Rectum (tissue), 1 donor: ENCODE data around the gene DAZL.

GRCh38 chr3:16302399-16302965 is 37.5 kb downstream of the OXNAD1 start:
- PRO-cap: no peak

- PRO-cap: no peak
These were observed 40.1 kb downstream of the OXNAD1 start for GRCh38 chr3:16304954-16305674.

DNA sequence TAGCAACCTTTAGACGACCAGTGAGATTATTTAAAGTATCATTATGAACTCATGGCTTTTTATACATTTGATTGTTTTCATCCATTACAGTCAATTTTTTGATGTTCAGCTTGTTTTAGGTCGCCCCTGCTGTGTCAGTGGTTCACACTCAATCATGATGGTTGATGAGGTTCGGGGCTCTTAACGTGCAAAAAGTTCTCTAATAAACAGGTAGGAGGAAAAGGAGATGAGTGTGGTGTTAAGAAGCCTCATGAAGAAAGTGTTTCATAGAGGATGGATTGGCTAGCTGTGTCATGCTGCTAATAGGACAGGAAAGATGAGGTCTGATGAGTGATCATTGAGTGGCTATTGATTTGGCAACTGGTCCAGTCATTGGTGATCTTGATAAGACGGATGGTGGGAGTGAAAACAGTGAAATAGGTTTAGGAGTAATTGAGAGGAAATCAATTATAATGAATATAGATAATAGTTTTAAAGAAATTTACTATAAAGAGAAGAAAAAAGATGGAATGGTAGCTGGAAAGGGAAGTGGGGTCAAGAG is 42.2 kb downstream of the OXNAD1 start:
- PRO-cap: no peak

DNA sequence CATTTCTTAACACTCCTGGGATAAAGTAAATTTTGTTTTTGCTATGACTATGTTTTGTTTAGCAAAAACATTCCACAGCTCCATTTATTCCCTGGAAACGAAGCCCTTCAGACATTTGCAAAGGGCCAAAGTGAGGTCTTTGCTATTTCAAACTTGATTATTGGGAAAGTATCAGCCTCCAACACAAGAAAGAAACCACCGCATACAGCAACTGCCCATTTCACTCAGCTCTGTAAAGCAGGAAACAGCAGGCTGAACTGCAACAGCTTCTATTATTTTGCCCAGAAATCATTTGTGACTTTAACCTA is 72.2 kb downstream of the RFTN1 start:
- PRO-cap: no peak

DNA sequence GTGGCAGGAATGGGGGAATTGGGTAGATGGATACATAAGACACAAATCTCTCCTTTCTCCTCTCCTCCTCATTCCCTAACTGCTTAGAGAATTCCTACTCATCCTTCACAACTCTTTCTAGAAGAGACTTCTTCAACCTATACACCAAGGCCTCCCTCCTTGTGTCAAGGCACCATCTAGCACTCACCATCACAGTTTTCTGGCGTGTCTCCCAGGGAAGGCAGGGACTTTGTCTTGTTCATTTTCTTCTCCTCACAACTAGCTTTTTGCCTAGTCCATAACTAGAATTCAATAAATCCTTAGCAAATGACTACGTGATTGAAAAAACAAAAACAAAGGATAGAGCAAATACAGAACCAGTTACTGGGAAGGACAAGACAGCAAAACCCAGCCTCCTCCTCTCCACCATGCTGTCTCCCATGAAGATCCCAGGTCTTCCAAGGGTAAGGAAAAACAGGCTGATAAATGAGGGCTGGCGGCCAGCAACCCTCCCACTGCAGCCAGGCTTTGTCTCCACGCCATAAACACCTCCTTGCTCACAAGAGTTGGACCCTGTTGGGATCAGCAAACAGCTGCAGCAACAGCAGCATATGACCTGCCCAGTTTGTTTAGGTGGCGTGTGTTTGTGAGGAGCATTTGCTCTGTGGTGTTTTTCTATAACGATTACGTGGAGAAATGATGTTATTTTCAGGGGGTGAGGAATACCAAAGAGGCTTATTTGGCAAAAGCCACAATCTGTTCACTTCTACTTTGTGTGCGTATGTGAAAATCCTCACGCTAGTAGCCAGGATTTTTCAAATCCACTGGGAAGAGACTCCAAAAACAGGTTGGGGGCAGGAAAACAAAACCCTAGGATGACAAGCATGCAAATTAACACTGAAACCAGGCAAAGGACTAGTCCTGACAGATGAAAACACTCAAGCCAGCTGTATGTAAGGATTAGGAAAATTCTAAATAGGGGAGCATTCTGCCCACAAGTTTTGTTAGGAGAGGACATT is 58.6 kb downstream of the RFTN1 start:
- PRO-cap: no peak

DNA sequence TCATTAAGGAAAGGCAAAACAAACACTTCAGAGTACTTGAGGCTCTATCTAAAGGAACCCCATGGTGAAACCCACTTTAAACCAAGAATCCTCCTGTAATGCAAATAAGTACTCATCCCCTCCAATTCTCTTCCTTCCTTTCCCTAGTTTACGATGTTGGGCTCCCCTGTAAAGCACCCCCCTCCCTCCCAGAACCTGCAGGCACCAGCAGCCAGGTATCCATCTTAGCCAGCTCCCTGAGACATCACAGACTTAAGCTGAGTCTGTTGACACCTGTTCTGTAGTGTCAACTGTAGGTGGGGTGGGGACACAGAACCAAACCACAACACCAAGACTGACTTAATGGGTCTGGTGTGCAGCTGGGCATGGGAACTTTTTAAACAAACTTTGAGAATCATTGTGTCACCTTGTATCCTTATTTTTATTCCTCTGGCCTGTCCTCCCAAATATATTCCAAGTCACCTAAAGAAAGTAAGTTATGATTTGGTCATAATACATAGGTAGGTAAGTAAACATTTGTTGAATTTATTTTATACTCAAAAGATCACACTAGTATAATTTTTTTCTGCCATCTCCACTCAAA is 30.2 kb downstream of the RFTN1 start:
- PRO-cap: no peak

- PRO-cap: no peak
These were observed 9.3 kb downstream of the RFTN1 start for GRCh38 chr3:16504048-16504698.

GRCh38 chr3:16517002-16517663 is 3.6 kb upstream of the RFTN1 start:
- PRO-cap: no peak

DNA sequence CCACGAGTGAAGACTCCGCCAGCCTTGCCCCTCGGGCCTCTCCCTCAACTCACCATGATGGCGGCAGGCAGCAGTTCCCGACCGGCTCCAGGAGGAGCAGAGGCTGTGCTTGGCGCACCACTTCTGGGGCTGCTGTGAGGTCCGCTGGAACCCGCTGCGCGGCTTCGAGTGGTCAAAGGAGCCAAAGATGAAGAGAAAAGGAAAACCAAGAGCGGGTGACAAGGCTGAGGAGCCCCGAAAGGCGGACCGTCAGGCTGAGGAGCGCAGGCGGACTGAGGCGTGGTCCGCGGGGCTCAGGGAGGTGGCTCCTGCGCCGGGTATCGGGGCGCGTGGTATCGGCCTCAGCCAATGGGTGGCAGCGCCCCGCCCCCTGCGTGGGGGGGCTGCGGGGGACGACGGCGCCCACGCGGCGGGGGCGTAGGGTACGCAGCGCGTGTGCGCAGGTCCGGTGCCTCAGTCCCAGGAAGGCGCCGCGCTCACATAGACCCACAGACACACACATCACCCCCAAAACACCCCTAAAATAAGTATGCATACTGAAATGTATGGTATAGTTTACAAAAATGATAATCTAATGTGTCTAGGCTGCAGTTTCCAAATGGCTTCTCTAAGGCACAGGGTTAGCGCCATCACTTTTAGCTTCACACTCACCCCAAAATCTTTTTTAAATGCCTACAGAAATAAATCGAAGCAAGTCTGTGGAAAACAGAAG is at the start of gene DAZL:
Gene DAZL, minus strand, starts transcription at position 274 of the 712 bp plus-strand sequence.
- PRO-cap: no peak

DNA sequence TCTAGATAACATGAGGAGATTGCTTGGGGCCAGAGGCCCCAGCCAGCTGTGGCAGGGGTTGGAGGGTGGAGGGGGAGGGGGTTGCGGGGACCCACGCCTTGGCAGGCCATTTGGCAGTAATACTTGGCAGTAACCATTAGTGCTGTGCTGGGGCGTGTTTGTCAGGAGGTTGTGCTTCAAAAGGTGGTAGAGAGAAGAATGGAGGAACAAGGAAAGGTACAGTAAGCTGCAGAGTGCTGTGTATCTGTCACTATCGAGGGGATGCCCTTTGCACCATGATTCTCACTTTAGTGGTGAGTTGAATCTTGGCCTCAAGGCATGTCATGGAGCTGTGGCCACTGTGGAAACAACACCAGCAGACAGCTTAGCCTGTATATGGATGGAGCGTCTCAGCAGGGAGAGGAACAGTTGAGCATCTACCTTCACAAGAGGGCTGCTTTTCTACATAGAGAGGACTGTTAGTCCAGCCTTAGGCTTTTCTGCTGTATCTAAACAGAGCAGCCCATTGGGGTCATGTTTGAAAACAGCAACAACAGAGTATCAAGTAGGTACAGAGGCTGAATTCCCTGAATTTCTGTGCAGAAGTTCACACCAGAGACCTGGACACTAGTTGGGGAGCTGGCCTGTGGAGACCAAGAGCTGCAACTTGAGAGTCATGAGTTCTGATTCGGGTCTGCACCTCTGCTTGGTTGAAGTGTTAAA is 14.3 kb downstream of the PLCL2 start:
- PRO-cap: no peak

GRCh38 chr3:16901502-16901894 is 16.7 kb downstream of the PLCL2 start:
- PRO-cap: no peak

DNA sequence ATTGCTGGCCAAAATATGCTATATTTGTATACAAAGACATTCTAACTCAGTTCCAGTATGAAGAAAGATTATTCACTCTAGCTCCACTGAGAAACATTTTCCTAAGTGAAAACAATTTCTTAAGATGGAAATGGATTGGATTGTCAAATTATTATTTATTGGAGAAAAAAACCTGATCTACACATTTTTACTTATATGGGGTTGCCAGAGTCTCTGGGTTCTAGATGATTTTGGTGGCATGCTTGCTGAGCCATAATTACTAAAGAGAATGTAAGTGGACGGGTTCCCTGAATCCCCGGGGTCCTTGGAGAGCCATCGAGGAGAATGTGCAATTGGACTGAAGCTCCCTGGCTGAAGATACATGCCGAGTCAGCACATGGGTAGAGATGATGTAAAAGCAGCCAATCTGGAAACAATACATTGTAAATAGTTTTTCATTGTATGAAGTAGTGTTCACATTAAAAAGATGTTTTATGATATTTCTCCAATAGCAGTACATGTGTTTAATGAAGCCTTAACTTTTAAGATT is 205.4 kb downstream of the PLCL2 start:
- PRO-cap: no peak

GRCh38 chr3:17166468-17167039 is 281.8 kb downstream of the PLCL2 start:
- PRO-cap: no peak

- PRO-cap: no peak
These were observed 310.4 kb downstream of the PLCL2 start for GRCh38 chr3:17195233-17195526.

DNA sequence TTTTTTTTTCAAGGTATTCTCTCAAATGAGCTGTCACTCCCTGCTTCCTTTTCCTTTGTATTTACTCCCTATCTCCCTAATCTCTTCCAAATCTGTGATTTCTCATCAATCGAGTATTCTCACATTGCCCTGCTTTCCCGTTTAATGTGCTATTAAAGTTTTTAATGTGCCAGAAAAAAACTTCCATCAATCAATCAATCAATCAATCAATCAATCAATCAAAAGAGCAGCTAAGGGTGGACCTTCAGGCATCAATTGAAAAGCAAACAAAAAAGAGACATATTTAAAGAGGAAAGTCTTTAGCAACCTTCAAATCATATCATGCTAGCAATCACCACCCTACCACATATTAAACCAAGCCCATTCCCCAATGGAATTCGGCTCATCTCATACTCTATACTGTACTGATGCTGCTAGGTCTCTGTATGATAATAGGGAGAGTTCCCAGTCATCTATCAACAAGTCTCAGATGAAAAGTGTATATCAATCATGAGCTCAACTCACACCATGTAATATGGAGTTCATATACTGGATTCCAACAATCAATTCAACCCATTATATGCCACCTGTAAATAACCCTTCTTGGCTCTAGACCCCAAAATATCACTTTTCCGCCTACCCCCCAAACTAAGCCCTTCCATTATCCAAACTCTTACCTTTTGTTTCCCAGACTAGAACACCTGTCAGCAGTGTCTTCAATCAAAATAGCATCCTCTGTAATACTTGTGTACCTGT is 58.7 kb downstream of the SATB1 start:
- PRO-cap: no peak

GRCh38 chr3:18516012-18516674 is 91.0 kb upstream of the SATB1 start:
- PRO-cap: no peak

- PRO-cap: no peak
These were observed 254.2 kb upstream of the SATB1 start for GRCh38 chr3:18679296-18679821.

- PRO-cap: no peak
These were observed 269.0 kb upstream of the SATB1 start for GRCh38 chr3:18694156-18694532.

DNA sequence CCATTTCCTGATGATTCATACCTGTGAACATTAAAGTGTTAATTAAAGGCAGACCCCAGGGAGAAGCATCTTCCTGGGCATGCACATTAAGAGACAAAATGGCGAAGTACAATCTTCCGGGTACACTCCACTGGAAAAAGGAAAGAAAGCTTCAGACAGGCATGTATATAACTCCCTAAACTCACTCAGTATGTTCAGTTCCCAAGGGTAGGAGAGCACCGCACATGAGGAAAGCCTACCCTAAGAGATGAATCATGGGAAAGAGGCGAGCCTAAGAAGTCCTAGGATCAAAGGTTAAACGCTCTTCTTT is 17.4 kb upstream of the KCNH8 start:
- PRO-cap: no peak

- PRO-cap: unidirectional peak, plus-strand start at chr3:19146828; bidirectional peak, plus-strand start at chr3:19147019, minus-strand start at chr3:19146949; bidirectional peak, plus-strand start at chr3:19147411, minus-strand start at chr3:19147306
These were observed 1.4 kb upstream of the KCNH8 start for GRCh38 chr3:19146449-19147849.